Metastatic Liver Carcinoma in the Lung (tissue), 2 donors: ENCODE measurements around a stretch of chr3.

GRCh38 chr3:187062403-187062644 lies 77.0 kb downstream of the RPL39L start:
- PRO-cap, 2 experiments: no peak in any of the 2 experiments

GRCh38 chr3:187222596-187223213 lies 25.4 kb downstream of the RTP1 start:
- PRO-cap, 2 experiments: peak in 1 of 2 experiments; most common plus-strand start chr3:187223041 (in 1)

- PRO-cap, 2 experiments: peak in 1 of 2 experiments; most common plus-strand start chr3:187292325 (in 1); most common minus-strand start chr3:187292260 (in 1)
Observed at GRCh38 chr3:187292186-187292581, 647 bp upstream of the MASP1 start.

- PRO-cap, 2 experiments: peak in 2 of 2 experiments; most common plus-strand start chr3:187736623 (in 2); most common minus-strand start chr3:187736523 (in 2)
Observed at GRCh38 chr3:187736356-187737150, 8.7 kb downstream of the BCL6 start.

- PRO-cap, 2 experiments: no peak in any of the 2 experiments
Observed at GRCh38 chr3:187741817-187742041, 3.5 kb downstream of the BCL6 start.

- PRO-cap, 2 experiments: no peak in any of the 2 experiments
Observed at GRCh38 chr3:187919046-187919429, 173.8 kb upstream of the BCL6 start.

DNA sequence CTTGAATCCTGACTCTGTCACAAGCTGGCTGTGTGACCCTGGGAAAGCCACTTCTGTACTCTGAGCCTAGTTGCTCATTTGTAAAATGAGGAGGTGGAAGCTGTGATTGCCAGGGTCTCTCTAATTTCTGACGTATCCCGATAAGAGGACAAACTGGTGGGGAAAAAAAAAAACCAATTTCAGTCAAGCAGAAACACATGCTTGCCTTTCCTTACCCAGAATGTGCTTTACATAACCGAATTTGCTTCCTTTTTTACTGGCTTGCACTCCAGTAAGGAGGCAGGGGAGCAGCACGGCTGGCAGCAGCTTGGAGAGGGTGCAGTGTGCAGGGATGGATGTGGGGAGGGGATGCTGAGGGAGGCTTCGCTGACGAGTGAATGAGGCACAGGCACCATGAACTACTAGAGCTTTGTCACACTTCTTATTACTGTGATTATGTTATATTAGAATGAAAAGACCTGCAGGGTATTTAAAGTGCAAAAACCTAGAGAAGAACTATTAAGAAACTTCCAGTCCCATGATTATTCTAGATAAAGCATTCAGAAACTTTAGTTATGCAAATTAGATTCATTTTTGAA lies 186.8 kb upstream of the LPP start:
- PRO-cap, 2 experiments: no peak in any of the 2 experiments

DNA sequence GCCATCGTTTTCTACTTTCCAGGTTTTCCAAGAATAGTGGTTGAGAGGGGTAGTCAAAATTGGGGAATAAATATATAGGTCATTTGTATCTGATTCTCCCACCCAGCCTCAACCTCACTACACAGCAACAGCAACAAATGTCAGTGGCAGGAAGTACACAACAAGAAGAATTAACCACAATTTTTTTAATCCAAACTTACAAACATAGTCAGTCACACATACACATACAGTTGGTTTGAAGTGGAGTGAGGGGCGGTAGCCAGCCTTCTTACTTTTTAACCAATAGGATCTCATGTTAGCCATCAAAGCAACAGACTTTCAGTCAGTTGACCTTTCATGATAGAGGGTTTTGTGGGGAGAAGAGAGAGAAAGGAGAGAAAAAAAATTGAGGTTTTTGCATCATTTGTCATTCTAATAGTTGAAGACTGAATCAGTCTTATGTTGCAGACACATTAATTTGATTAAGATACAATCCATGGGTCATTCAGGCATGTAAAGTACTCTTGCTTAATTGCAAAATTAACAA lies 159.8 kb upstream of the LPP start:
- PRO-cap, 2 experiments: no peak in any of the 2 experiments

DNA sequence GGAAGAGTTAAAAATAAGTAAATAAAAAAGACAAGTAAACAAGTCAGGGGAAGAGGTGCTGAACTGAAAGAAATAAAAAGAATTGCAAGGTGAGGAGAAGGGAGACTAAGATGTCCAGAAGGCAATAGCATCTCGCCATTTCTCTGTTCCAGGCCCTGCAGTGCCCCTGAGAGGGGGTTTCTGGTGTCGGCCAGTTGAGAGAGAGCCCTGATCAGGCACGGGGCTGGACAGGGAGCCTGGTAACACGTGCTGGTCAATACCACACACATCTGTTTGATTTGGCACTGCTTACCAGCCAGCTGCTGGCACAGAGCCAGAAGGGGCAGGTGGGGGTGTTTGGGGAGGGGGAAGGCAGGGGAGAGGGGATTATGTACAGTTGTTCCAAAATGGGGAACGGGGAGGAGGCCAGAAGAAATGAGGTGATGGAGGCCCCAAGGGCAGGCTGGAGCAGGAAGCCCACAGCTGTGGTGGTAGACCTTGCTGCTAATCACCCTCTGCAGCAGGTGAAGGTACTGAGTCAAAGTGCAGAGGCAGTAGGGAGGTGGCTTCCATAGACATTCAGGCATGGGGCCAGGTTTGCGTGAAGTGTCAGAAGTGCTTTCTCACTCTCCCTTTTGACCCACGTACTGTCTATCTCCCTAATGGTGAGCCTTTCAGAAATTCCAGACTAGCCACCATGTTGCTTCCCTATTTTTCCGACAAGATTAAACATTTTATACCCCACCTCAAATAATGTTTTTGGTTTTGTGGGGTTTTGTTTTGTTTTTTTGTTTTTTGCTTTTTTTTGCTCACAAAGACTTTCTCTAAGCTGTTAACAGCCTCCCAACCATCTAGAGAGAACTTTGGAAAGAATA lies 153.5 kb upstream of the LPP start:
- PRO-cap, 2 experiments: no peak in any of the 2 experiments

DNA sequence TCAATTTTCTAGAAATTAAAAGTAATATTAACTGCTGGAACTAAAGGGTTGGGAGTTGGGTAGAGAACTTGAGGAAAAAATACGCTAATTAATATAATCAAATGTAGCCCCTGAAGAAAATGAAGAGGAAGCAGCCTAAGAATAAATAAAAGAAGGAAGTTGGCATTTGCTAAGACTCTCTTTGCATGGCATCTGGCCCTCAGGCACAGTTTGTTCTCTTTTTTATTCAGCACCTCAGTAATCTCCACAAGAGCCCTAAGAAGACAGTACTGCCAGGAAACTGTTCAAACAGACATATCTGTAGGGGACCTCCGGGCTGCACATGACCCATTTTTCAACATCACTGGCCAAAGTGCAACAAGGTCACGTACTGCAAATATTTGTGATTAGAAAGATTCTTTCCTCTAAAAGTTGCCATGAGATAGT lies 117.7 kb upstream of the LPP start:
- PRO-cap, 2 experiments: no peak in any of the 2 experiments

DNA sequence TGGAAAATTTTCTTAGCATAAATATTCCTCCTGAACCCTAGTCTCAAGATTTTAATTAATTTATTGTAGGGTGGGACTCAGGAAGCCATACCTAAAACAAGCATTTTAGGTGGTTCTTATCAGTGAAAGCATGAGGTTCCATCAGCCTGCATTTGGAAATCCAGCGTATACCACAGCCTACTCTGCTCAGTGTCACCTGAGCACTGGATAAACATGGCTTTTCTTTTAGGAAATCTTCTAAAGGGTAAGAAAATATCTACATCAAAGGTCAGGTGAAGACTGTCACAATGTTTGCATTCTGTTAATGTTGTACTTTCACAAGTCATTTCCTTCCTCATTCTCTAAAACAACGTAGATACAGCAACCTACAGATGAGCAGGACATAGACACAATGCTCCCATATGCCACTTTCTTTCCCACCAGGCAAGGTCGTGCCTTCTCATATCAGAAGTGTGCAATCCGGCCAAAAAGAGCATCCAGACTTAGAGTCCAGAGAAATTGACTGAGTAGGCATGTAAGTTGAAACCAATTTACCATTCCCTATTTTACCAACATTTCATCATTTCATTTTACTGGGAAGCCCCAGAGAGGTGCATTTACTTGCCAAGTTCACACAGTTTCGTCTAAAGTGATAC lies 30.8 kb upstream of the LPP start:
- PRO-cap, 2 experiments: no peak in any of the 2 experiments

DNA sequence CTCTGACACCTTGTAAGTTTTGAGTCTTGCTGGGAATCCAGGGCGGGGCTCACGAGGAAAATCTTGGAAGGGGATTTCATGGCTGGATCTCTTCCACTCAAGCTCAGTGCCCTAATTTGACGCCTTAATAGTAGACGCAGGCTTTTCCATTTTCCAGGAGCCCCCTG lies 722 bp upstream of the LPP start:
- PRO-cap, 2 experiments: no peak in any of the 2 experiments

DNA sequence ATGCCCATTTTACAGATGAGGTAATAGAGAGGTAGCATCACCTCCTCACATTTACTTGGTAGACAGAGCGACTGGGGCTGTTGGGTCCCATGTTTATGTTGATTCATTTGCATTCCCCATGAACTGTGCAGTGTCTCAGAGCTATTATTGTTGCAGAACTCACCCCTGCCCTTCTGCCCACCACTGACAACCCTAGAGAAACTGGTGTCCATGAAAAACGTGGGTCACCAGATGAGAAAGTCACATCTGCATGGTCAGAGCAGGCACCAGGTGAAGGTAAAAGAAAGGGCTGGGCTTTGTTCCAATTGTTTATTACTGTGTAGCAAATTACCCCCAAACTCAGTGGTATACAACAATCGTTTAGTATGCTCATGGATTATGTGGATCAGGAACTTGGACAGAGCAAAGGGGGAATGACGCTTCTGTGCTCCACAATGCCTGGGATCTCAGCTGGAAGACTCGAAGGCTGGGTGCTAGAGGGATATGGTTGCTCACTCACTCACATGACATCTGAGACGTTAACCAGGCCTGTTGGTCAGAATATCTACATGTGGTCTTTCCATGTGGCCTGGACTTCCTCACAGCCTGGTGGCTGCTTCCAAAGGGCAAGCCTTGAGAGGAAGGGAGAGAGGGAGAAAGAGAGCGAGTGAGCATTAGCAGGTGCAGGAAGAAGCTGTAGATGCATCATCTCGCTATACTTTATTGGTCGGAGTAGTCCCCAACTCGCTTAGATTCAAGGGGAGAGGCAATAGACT lies 44.8 kb downstream of the LPP start:
- PRO-cap, 2 experiments: no peak in any of the 2 experiments

- PRO-cap, 2 experiments: no peak in any of the 2 experiments
Observed at GRCh38 chr3:188215411-188216109, 61.6 kb downstream of the LPP start.

DNA sequence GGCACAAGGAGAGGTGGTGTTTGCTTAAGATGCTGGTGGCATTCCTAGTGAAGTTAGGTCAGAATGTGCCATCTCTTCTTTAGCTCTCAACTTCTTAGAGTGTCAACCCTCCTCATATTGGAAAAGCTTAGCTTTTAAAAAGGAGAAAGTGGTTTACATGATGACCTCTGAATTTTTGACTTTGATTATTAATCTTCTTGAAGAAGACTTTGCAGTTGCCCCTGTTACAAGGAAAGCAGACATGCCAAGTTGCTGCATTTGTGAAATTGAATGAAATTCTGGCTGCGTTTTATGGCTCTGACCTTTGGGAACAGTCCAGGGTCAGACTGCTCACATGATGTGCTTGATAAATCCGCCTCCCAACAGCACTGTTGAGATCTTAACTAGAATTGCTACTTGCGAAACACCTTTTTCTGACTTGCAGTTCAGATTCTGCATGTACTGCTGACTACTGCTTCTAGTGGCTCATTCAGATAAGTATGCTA lies 129.2 kb downstream of the LPP start:
- PRO-cap, 2 experiments: no peak in any of the 2 experiments

DNA sequence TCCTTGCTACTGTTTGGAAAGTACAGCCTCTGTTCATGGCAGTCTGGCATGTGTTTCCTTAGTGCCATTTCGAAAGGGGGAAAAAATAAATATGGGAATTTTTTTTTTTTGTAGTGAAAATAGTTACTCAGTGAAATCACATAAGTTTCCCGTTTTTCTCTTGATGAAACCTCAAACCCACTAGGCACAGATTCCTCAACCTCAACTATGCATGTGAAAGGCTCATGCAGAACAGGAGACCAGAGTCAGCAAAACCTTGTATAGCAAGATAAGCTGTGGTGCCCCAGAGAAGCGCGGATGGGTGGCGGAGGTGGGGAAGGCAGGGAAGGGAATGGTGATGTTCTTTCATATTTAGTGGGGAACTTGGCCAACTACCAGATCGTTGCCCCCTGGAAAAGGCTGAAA lies 353.4 kb downstream of the LPP start:
- PRO-cap, 2 experiments: no peak in any of the 2 experiments

- PRO-cap, 2 experiments: no peak in any of the 2 experiments
Observed at GRCh38 chr3:188597570-188598195, 443.7 kb downstream of the LPP start.

DNA sequence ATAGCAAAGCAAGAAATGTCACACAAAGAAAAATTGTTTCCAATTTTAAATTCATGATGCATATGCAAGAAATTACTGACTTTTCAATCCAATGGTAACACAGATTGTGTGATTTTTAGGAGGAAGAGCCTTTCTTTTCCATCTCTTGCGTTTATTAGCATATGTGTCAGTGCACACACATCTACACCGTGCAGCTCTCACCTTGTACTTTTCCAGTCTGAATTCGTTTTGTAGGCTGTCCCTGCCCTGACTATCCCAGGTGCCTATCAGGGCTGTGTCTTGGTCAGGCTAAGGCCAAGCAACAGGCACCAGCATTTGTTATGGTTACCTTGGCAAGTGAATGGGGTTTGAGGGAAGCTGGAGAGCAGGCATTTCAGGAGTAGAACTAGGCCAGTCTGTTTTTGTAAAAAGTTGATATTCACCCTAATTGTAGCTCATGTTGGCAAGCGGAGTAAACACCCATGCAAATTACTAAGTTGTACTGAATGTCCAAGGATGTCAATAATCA lies 489.5 kb upstream of the TPRG1 start:
- PRO-cap, 2 experiments: no peak in any of the 2 experiments

DNA sequence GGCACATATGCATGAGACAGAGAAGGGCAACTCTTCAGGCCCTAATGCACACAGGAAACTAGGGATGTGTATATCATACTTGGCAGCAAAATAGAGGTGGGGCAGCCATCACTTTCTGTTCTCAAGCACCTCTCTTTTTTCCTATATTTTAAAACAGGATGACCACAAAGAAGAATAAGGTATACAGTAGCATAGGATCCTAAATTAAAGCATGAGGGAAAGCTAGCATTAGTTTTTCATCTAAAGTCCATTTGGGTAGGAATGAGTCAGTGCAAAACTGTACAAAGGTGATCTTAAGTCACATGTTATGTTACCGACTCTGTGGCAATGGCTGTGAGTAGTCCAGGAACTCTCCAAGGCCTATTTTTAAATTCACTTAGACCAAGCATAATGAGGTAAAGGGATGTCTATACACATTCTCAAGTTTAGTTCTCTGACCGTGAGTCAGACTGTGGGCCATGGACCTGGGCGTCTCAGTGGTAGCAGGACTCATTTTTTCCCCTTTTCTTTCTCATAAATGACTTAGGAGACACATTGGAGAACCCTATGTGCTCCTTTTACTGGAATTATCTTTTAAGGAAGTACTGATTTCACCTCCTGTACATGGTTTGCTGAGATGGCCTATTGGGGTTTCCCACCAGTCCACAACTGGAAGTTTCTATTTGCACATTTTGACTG lies 488.8 kb upstream of the TPRG1 start:
- PRO-cap, 2 experiments: no peak in any of the 2 experiments

DNA sequence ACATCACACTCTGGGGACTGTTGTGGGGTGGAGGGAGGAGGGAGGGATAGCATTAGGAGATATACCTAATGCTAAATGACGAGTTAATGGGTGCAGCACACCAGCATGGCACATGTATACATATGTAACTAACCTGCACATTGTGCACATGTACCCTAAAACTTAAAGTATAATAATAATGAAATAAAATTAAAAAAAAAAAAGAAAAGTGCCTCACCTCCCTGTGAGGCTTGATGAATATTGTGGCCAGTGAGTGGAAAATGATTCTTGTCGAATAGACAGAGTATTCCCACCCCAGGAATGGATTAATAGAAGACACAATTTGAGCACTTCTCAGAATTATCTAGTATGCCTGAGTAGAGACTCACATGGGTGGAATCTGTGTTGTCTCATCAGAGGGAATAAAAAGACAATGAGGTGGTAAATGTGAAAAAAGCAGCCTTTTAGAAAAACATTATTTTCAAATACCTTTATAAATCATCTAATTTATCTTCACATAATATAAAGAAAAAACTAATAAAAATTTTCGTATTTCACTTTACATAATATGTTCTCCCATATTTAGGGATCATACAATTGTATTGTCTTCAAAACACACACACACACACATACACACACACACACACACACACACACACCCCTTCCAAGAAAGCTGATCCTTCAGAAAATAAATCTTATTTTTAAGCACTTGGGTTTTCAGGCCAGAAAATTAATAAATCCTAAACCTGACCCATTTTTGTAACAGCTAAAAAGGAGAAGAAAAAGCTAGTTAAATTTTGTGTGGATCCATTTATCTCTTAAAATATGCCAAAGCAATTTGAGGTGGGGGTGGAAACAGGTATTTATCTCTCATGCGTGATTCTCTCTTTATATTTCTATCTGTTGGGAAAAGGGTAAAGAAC lies 285.4 kb upstream of the TPRG1 start:
- PRO-cap, 2 experiments: no peak in any of the 2 experiments